Brain (tissue), 1 donor: ENCODE measurements around a stretch of chr19.

DNA sequence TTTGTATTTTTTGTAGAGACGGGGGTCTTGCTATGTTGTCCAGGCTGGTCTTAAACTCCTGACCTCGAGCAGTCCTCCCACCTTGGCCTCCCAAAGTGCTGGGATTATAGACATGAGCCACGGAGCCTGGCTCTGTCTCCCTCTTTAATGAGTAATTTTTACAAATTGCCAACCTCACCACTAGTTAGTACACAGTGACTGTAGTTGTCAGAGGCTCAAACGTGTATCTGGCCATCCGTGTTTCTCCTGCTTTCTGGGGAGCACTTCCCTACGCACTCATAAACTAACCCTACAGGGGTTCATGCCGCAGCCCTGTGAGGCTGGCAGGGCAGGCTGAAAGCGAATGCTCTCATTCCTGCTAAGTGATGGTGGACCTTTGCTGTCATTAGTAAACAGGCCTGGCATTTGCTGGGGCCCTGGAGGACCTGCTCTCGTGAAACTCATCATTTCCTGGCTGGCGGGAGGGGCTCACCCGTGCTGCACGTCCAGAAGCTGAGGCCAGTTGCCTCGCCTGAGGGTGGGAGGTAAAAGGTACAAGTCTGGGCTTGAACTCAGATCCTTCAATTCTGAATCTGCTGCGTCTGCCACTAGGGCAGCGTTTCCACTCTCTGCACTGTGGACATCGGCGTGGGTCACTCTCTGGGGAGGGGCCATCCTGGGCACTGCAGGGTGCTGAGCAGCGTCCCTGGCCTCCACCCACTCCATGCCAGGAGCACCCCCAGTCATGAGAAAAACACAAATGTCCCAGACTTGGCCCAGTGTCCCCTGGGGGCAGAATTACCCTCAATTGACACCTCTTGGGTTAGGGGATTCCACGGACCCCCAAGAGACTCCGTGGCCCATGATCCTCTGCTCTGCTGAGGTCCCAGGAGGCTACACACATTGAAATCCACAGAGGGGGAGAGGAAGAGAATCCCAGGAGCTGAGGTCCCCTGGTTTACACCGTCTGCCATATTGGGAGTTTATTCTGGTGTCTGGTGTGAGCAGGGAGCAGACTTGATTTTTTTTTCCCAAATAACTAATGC lies 7.0 kb downstream of the MOB3A start:
- RRBS = no CpG with 5 or more reads among the region's 21 CpGs

GRCh38 chr19:2112696-2113353 lies 16.1 kb downstream of the IZUMO4 start:
- RRBS = no CpG with 5 or more reads among the region's 24 CpGs

DNA sequence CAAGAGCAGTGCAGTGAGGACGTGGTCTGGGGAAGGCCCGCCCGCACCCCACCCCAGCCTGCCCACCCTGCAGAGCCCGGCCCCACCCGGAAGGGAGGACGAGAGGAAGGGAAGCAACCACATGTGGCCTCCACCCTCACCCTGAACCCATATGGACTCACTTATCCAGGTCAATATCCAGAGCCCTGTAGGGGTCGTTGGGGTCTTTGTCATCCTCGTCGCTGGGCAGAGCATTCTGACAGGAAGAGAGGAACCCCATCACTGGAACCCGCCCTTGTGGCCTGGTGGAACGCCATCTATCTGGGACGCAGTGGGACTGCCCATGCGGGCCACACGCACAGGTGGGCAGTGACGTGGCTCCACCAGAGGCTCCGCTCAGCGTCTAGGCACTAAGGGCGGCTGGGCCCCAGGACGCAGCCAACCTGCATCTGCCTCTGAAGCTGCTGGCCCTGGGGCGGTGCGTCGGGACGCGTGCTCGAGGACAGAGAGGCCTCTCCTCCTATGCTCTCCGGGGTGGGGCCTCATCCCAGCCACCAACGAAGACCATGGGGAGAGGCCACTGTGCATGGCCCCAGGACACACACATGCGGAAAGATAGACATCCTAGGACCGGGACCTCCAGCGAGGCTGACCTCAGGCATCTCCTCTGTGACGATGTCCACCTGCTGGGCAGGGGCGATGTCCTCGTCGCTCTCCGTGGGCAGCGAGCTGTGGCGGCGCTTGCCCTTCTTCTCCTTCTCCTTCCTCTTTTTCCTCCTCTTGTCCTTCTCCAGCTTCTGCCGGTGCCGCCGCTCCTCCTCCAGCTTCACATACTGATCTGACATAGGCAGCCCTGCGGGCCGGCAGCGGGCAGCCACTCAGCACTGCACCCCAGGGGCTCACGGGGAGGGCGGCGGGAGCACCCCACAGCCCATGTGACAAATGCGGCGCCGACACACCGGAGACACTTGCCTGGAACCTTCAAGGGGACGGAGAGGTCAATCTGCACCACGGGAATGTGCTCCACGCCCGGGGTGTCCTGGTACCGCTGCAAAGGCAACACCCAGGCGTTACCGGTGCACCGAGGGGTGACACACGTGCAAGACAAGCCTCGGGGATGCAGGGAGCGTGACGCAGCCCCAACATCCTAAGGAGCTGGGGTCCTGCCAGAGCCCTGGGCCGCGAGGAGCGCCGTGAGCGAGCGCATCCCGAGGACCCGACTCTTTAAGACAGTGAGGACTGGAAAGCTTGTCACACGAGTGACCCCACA lies 18.3 kb downstream of the IZUMO4 start:
- RRBS = 94% methylated on average over 22 of the region's 72 CpGs

- RRBS = no CpG with 5 or more reads among the region's 37 CpGs
Observed at GRCh38 chr19:2132264-2133560, 18.7 kb downstream of the AP3D1 start.

DNA sequence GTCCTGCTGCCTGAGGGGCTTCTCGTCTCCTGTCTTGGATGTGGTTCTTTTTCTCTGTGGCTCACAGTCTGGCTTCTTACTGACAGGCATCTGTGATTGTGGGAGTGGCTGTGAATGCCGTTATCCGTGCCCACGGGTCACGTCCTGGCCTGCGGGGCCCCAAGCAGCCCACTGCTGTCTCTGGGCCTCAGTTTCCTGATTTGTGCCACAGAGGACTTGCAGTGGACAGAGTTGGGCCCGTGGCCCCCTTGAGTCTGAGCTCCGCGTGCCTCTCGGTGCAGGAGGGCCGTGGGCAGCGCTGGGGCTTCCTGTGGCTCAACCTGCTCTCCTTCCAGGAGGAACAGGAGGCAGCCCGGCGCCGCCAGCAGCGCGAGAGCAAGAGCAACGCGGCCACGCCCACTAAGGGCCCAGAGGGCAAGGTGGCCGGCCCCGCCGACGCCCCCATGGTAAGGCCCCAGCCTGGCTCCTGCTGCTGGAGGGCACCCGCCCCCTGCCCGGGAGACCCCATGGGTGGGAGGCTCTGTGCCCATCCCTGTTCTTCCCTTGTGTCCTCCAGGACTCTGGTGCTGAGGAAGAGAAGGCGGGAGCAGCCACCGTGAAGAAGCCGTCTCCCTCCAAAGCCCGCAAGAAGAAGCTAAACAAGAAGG lies 25.9 kb downstream of the PLEKHJ1 start:
- RRBS = no CpG with 5 or more reads among the region's 30 CpGs

GRCh38 chr19:2215282-2215790 lies 20.8 kb downstream of the PLEKHJ1 start:
- RRBS = 100% methylated on average over 2 of the region's 32 CpGs

- RRBS = 86% methylated on average over 8 of the region's 40 CpGs
Observed at GRCh38 chr19:2215828-2216665, 20.1 kb downstream of the PLEKHJ1 start.

DNA sequence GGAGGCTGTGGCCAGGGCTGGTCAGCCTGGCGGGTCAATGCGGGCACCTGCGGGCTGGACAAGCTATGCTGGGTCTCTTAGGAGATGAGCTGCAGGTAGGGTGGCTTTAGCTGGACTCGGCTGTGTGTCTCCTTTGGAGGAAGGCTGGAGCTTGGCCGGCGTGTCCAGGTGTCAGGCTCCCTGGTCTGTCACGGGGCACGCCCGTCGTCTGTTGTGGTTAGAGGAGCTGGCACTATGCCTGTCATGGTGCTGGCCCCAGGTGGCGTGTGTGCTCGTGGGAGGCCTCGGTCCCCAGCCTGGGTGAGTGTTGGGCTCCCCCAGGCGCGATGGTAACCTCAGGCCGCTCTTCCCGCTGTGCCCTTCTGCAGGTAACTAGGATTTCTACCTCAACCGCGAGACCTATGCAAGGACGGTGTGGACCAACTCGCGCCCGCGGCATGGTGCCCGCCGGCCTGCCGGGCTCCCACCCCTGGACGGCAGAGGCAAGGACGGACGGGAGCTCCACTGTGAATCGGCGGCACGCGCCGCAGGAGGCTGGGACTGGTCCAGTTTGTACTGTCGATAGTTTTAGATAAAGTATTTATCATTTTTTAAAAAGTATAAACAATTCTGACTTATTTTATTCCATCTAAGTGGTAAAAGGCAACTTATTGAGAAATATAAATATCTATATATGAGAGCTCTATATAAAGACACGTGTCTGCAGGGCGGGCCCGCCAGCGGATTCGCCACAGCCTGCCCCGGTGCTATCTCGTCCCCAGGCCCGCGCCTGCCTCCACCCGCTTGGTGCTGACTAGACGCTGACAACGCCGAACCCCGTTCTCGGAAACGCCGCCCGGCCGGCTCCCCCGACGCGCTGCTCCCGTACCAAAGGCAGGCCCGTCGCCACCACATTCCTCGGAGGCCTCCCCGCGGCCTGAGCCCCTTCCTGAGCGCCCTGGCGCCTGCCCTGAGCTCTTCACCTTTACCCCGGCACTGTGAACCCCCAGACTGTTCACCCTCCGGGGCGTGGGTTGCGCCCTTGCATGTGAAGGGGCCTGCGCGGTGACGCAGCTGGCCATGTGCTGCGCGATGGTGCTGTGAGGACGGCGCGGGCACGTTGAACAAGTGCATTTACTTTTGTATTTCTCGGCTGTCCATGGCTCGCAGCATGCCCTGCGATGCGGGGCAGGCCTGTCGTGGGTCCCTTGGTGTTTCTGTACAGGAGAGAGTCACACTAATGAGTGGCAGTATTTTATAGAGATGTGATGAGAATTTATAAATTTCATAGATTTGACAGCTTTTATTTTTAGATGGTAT lies 6.3 kb downstream of the PLEKHJ1 start:
- RRBS = 86% methylated on average over 11 of the region's 84 CpGs

DNA sequence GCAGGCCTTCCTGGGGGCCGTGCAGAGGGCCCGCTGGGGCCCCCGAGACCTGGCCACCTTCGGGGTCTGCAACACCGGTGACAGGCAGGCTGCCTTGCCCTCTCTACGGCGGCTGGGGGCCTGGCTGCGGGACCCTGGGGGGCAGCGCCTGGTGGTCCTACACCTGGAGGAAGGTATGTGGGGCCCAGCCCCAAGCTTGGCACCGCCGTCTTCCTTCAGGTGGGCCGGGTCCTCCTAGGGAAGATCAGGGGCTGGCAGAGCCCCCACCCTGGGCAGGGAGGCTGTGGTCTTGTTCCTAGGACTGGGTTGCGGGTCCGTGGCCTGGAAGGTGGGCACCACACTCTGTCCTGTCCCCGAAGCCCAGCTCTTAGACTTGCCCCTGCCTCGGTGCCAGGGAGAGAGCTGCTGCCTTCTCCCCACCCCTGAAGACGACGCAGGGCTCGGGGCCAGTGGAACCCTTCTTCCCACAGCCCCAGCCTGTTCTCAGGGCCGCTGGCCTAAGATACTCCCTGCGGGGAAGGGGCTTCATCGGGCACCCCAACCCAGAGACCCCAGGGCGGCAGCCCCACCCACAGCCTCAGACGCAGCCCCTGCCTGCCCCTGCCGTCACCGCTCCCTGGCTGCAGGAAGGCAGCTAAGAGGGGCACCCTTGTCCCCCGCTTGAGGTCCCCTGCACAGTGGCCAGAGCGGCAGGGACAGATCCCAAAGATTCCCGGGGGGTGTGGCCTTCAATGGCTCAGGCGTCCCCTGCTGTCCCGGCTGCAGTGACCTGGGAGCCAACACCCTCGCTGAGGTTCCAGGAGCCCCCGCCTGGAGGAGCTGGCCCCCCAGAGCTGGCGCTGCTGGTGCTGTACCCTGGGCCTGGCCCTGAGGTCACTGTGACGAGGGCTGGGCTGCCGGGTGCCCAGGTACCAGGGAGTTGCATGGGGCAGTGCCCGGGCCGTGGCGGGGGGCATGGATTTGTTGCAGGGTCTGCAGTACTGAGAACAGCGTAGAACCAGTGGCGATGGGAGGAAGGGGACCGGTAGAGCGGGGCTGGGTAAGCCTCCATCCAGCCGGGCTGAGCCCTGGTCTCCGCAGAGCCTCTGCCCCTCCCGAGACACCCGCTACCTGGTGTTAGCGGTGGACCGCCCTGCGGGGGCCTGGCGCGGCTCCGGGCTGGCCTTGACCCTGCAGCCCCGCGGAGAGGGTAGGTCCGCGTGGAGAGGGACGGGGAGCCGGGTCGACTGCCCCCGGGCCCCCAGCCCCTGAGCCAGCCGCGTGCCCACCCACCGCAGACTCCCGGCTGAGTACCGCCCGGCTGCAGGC lies 903 bp downstream of the AMH start:
- RRBS = 23% methylated on average over 30 of the region's 67 CpGs

GRCh38 chr19:2270638-2271347 lies 11.2 kb downstream of the PEAK3 start:
- RRBS = 1% methylated on average over 36 of the region's 68 CpGs

- RRBS = 78% methylated on average over 3 of the region's 7 CpGs
Observed at GRCh38 chr19:2287837-2288267, 5.9 kb upstream of the PEAK3 start.

DNA sequence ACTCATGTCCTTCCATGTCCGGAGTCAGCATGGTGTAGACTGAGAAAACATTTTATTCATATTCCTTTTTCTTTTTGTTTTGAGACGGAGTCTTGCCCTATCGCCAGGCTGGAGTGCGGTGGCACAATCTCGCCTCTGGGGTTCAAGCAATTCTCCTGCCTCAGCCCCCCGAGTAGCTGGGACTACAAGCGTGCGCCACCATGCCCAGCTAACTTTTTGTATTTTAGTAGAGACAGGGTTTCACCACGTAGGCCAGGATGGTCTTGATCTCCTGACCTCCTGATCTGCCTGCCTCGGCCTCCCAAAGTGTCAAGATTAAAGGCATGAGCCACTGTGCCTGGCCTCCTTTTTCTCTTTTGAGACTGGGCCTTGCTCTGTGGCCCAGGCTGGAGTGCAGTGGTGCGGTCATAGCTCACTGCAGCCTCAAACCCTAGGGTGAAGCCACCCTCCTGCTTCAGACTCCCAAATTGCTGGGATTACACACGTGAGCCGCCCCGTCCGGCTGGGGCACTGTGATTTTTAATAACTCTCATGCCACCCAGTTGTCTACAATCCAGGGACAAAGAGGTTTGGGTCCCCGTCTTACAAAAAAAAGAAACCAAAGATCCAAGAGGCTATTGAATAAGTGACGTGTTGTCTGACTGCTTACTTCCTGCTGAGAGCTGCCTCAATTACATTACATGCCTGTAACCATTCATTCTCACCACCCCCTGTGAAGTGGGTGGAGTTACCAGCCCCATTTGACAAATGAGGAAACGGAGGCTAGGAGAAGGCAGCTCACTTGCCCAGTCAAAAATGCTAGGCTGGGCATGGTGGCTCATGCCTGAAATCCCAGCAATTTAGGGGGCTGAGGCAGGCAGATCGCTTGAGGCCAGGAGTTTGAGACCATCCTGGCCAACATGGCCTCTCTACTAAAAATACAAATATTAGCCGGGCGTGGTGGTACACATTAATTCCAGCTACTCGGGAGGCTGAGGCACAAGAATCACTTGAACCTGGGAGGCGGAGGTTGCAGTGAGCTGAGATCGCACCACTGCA lies 869 bp downstream of the LSM7 start:
- RRBS = no CpG with 5 or more reads among the region's 24 CpGs

- RRBS = 46% methylated on average over 6 of the region's 17 CpGs
Observed at GRCh38 chr19:2428865-2429415, 1.6 kb upstream of the TIMM13 start.

GRCh38 chr19:2437874-2438282 lies 10.5 kb upstream of the TIMM13 start:
- RRBS = no CpG with 5 or more reads among the region's 16 CpGs

DNA sequence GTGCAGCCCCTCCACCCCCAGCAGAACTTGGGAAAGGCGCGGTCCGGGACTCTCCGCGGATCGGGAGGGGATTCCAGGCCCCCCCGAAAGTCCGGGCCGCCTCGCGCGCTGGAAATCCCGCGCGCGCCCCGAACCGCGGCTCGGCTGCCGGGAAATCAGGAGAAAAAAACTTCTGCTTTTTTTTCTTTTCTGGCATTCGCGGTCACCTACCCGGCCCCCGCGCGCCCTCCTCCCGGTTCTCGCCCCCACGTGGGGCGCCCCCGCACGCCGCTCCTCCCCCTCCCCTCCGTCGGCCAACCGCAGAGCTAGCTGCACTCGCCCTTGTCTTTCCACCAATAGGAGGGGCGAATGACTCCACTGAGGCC lies 232 bp upstream of the GADD45B start:
- RRBS = 1% methylated on average over 24 of the region's 39 CpGs

DNA sequence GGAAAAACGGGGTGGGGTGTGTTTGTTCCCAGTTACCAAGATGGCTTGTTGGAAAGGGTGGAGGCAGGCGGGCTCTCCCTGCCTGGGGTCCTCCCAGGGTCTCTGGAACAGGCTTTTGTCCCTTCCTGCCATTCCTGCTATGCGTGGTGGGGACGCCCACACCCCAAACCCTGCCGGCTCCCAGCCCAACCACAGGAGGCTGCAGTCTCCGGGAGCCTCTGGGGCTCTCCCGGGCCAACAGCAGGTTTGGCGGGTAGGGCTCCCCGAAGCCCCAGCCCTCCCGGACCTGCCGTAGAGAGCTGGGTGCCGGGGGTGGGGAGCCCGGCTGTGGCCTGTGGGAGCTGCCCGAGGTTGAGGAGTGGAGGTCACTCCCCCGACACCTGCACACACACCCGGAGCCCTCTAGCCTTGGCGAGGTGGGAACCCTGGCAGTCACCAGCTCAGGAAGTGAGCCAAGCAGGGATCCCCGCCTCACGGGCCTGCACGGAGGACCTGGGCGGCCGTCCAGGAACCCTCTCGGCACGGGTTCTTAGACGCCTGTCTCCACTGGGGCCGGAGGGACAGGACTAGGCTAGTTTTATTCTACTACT lies 36.9 kb downstream of the GADD45B start:
- RRBS = 59% methylated on average over 9 of the region's 26 CpGs

GRCh38 chr19:2546323-2547178 lies 70.6 kb downstream of the GADD45B start:
- RRBS = 8% methylated on average over 24 of the region's 46 CpGs

GRCh38 chr19:2616555-2617107 lies 85.9 kb downstream of the GNG7 start:
- RRBS = no CpG with 5 or more reads among the region's 14 CpGs

DNA sequence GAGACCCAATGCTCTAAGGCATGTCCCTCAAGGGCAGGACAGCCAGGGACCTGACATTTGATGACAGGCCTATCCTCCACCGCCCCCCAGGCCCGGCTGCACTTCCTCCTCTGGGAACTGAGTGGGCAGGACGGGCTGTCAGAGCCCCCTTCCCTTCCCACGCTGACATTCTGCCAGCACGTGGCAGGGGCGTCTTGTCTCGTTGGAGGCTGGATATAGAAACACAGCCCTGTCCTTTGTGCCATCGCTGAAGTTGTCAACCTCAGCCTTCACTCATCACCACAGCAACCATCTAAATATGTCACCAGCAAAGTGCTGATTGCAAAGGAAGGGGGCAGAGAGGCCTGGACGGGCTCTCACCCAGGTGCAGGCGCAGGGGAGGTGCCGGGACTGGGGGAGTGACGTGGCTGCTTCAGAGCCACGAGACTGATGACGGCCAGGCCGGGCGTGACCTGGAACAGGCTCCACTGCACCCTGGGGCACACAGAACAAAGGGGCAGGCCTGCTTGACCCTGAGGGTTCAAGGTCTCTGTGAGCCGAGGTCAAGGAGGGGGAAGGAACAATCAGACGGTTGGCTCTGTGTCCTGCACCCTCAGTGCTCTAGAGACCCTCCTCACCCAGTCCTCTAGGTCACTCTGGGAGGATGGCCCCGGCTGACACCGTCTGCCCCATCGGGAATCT lies 38.3 kb downstream of the GNG7 start:
- RRBS = 9% methylated on average over 5 of the region's 21 CpGs

DNA sequence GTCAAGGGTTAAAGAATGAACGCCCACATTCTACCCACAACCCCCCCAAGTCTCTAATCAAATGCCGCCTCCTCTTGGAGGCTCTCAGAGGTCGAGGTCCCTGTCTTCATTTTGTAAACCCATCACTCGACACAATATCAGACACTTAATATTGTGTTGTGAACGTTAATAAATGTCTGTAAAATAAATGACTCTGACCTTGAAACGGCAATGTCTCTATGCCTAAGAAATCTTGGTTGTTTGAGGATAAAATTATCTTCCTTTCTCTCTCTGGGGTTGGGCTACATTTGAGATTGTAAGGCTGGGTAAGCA lies 8.7 kb downstream of the GNG7 start:
- RRBS = no CpG with 5 or more reads among the region's 6 CpGs